Pulmonary lymph node (tissue), 1 donor: ENCODE results near the gene PLSCR5.

GRCh38 chr3:146235198-146235908, 15.6 kb downstream of the PLSCR4 start:
- PRO-cap, result no peak

GRCh38 chr3:146241709-146242463, 9.0 kb downstream of the PLSCR4 start:
- PRO-cap, result no peak

- PRO-cap, result no peak
These were observed at the start of gene PLSCR5 for GRCh38 chr3:146605132-146605467. TSS of gene PLSCR5 (minus strand) at chr3:146605346.

DNA sequence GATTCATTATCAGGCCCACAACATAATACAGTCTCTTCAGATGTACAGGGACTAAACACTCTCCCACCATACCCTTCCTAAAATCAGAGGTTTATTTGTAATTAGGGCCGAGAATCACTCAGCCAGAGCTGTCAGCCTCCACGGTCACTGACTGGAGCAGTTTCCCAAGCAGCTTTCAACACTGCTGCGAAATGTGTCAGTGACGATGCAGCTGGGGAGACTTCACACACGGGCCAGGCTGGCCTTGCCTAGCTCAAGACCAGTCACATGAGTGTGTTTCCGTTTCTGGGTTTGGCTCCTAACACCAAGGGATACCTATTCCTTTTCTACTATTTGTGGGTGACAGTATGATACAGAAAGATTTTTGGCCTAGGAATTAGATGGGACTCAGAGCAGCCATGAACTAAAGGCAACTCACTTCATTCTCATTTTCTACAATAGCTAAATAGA, 272.0 kb downstream of the ZIC1 start:
- PRO-cap, result no peak

DNA sequence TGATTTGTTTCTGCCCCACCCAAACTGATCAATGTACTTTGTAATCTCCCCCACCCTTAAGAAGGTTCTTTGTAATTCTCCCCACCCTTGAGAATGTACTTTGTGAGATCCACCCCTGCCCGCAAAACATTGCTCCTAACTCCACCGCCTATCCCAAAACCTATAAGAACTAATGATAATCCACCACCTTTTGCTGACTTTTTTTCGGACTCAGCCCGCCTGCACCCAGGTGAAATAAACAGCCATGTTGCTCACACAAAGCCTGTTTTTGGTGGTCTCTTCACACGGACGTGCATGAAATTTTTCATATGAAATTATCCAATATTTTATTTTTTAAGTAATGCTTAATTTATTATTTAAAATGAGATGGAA, 540.7 kb upstream of the AGTR1 start:
- PRO-cap, result no peak

- PRO-cap, result no peak
These were observed 417.0 kb upstream of the AGTR1 start for GRCh38 chr3:148280701-148281006.

DNA sequence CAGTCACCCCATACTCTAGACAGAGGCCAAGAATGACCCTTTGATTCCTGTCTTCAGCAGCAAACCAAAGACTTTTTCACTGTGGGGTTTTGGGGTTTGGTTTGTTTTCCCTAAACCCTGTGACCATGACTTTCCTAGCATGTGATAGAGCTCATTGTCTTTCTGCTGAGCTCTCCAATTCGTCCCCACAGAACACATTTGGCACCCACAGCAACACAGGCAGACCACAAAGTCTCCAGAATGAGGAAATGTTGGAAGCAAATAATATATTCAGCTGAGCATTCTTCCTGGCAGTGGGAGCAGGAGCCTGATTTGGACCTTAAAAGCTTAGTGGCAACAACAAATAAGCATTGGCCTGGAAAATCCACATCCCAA, 36.8 kb upstream of the CPB1 start:
- PRO-cap, result no peak

DNA sequence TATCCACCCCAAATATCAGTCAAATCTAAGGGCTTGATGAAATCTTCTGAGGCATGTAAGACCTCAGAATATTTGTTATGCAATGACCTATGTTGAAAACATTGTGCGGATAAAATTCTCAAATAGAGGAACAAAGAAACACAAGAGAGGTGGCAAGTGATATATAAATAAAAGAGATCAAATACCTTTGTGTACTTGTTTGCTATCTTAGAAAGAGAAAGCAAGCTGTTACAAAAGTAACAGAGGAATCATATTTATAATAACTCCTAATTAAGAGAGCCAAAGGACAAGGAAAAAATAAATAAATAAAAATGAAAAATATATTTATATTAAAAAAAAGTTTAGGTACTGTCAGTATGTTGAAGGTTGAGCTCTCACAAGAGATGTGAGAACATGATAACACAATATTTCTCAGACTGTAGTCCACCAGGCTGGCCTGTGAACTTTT, 50.0 kb downstream of the CPA3 start:
- PRO-cap, result no peak

GRCh38 chr3:148997607-148998135, 6.3 kb downstream of the GYG1 start:
- PRO-cap, result no peak

- PRO-cap, result no peak
These were observed 18.3 kb downstream of the GYG1 start for GRCh38 chr3:149009556-149010133.

- PRO-cap, result no peak
These were observed 12.6 kb downstream of the CP start for GRCh38 chr3:149208822-149209557.

GRCh38 chr3:149243373-149243863, 21.8 kb upstream of the CP start:
- PRO-cap, result bidirectional peak, plus-strand start at chr3:149243802, minus-strand start at chr3:149243608

GRCh38 chr3:149277552-149277907, 55.9 kb upstream of the CP start:
- PRO-cap, result unidirectional peak, minus-strand start at chr3:149277623

GRCh38 chr3:149376577-149377216, 752 bp downstream of the TM4SF1 start:
- PRO-cap, result no peak

DNA sequence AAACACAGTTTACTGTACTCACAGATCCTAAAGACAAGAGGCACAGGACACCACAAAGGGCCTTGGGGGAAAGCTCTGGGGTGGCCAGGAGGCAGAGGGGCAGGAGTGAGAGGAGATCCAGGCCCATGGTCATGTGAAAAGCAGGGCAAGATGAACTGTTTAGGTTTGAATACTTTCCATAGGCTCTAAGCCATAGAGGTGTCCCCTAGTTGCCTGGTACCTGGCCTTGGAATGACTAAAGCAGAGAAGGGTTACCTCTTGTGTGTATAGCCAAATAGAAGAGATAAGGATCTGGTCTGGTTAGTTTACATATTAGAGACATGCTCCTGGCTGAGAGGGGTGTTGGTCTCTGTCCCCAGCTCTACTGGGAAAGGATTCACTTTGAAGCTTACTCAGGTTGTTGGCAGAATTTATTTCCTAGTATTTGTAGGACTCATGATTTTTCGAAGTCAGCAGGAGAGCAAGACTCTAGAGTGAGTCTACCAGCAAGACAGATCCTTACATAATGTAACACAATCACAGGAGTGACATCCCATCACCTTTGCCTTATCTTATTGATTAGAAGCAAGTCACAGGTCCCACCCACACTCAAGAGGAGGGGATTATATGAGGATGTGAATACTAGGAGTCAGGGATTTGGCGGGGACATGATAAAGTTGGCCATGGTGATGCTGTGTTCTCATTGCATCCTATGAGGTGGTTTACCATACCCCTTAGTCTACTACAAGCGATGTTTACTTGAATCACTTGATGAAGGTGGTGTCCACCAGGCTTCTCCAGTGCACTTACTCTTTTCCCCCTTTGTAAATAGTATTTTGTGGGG, 11.4 kb upstream of the TM4SF1 start:
- PRO-cap, result no peak

DNA sequence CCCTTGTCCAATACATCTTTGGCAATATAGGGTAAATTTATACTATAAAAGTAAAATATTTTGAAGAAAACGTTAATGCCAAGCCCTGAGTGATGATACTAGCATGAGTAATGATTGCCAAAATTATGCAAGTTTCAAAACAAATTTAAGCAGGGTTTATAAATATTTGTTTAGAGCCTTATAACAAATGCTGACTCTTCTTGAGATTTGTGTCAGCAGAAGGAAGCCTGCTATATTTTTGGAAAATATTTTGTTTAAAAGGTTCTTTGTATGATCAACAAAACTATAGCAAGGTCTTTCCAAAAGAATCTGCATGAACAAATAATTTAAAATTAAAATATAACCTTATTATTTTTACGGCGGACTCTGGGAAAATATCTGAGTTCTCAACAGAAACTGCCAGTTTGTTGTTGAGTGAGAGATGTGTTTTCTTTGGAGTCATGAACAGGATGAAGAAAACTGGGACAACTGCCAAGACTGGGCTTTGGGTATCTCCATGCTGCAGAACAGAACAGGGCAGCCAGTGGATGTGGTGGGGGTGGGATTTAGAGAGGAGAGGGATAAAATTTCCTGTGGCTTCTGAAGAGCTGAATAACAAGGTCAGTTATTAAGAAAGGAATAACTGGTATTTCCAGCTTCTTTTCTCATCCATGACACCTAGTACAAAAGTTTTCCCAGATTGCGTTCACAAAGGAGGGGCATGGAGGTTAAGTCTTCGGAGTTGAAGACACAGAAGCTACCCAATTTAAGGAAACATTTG, 18.1 kb upstream of the TM4SF1 start:
- PRO-cap, result no peak

- PRO-cap, result no peak
These were observed 73.6 kb downstream of the TM4SF4 start for GRCh38 chr3:149547816-149548868.

DNA sequence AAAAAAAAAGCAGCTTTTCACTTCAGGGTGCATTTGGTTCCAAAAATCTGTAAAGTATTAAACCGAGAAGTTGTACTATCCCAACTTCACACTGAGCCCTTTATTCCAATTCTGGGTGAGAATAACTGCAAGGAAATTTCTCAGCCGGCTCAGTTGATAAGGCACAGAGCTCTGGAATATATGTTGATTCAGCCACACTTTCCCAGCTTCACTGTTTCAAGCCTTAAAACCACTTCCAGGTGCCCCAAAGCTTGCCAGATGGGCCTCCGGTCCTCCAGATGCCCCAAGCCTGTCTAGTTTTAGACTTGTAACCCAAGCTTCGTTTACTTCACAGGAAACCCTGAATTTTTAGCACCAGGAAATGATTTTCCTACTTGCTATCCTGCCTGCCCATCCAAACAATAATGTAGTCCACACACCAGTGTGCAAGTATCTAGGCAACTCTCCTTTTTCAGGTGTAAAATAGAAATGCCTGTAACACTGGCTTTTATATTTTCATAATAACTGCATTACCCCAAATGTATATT, 79.6 kb downstream of the TM4SF4 start:
- PRO-cap, result no peak

DNA sequence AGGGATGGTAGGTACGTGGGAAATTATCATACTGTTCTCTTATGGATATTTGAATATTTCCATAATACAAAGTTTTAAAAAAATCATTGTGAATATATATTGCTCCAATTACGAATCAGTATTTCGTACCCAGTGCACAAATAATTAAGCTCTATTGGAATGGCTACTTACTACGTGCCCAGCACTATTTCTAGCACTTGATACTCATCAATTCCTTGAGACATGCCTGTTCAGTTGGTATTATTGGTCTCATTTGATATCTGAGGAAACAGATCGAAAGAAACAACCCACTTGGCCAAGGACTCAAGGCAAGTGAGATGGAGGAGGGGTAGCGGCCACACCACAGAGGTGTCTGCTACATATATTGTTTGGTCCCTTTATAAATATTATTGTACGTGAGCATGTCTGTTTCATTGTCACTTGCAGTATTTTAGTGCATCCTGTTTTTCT, 42.3 kb downstream of the WWTR1 start:
- PRO-cap, result no peak

GRCh38 chr3:149701937-149702361, 44.1 kb upstream of the WWTR1 start:
- PRO-cap, result unidirectional peak, minus-strand start at chr3:149702123